Mammary microvascular endothelial cell (primary cell): ENCODE results near the gene FOSL1.

DNA sequence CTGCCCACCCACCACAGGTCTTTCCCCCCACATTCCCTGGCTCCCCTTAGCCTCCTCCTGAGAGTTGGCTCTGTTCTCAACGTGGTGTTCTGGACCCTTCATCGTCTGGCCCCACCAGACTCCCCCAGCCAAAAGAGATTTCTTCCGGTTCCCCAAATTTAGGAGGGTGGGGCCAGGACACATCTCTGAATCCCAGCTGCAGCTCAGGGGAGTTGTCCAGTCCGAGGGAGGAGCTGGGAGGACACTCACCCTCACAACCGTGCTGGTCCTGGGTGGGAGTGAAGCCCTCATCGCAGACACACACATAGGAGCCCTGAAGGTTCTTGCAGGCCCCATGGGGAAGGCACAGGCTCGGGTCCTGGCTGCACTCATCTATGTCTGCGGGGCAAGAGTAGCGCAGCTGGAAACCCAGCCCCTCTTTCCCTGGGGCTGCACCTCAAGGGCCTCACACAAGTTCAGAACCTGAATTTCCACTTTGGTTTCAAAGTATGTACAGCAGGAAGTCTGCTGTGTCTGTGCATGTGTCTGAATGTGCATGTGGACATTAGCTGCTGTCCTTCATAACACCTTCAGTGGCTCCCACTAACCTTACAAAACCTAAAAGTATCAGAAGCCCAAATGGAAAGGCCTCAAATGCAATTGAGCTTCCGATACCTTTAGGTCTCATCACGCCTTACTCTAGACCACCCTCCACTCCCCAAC is 16.6 kb downstream of the SCYL1 start:
- RAMPAGE, long total RNA, result no peak

- RAMPAGE, long total RNA, result no peak
Measured at GRCh38 chr11:65555423-65556245, 2.5 kb downstream of the LTBP3 start.

- RAMPAGE, long total RNA, result no peak
Measured at GRCh38 chr11:65559944-65560543, 1.9 kb upstream of the LTBP3 start.

GRCh38 chr11:65565775-65566426 is 4.4 kb upstream of the ZNRD2 start:
- RAMPAGE, long total RNA, result no peak

DNA sequence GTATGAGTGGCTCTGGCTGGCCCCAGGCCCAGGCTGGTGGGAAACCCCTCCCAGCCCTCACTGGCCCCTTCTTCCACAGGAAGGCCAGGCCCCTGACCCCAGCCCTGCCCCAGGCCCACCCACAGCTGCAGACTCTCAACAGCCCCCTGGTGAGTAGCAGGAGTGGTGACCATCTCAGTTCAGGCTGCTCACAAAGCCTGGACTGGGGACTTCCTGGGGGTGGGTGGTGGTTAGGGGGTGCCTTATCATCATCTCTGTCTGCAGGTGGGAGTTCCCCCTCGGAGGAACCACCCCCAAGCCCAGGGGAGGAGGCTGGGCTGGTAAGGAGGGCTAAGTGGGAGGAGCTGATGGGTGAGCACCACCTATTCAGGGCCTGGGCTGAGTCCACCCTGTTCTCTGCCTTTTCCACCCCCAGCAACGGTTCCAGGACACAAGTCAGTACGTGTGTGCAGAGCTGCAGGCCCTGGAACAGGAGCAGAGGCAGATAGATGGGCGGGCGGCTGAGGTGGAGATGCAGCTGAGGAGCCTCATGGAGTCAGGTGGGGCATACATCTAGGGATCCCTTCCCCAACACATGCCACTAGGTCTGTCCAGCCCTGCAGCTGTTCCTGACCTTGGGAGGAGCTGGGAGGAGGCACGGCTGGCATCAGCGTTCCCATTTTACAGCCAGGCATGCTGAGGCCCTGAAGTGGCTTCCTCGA is 5.8 kb downstream of the KCNK7 start:
- RAMPAGE, long total RNA, result no peak

DNA sequence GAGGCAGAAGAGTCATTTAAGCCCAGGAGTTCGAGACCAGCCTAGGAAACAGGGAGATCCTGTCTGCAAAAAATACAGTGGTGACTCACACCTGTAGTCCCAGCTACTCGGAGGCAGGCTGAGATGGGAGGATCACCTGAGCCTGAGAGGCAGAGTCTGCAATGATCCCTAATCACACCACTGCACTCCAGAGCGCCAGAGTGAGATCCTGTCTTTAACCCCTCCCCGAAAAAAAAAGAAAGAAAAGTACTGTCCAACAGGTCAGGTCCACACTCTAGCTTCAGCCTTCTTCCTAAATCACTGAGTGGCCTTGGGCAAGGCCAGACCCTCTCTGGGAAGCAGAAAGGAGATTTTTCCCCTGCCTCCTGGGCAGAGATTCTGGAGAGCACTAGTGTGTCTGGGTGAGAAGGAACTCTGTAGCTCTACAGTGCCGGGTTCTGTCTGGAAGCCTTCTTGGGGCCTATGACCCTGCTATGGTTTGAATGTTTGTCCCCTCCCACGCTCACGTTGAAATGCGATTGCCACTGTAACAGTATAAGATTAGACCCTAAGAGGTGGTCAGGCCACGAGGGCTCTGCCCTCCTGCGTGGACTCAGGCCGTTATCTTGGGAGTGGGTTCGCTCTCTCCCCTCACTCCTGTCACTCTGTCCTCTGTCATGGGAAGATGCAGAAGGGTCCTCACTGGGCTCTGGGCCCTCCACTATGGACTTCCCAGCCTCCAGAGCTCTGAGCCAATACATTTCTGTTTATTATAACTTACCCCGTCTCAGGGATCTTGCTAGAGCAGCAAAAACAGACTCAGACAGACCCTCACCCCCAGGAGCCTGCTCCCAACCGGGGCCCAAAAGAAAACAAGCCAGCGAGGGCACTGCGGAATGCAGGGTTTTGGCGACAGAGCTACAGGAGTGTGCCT is 3.6 kb downstream of the AP5B1 start:
- RAMPAGE, long total RNA, result no peak

- RAMPAGE, long total RNA, result no peak
Measured at GRCh38 chr11:65788847-65789511, 2.1 kb downstream of the OVOL1 start.

GRCh38 chr11:65813997-65815101 is 19.4 kb upstream of the SNX32 start:
- RAMPAGE, long total RNA, result no peak

- RAMPAGE, long total RNA, result no peak
Measured at GRCh38 chr11:65851592-65852605, 6.1 kb downstream of the CFL1 start.

- RAMPAGE, long total RNA, result no peak
Measured at GRCh38 chr11:65861214-65861595, 972 bp downstream of the MUS81 start.

- RAMPAGE, long total RNA, result no peak
Measured at GRCh38 chr11:65861727-65862807, 1.8 kb downstream of the MUS81 start.

GRCh38 chr11:65867387-65868180 is 5.0 kb downstream of the EFEMP2 start:
- RAMPAGE, long total RNA, result no peak

DNA sequence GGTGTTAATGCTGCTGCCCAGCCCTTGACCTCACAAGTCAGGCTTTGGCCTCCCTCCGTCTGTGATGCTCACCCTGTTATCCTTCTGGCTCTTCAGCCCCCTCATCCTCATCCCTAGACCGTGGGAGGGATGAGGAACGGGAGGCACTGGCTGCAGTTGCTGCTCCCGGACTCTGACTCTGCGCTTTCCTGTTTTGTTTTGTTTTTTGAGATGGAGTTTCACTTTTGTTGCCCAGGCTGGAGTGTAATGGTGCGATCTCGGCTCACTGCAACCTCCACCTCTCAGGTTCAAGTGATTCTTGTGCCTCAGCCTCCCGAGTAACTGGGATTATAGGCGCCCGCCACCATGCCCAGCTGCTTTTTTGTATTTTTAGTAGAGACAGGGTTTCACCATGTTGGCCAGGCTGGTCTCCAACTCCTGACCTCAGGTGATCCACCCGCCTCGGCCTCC is 1.3 kb upstream of the CTSW start:
- RAMPAGE, long total RNA, result no peak

- RAMPAGE, long total RNA, result no peak
Measured at GRCh38 chr11:65899042-65900051, 841 bp downstream of the FOSL1 start.

DNA sequence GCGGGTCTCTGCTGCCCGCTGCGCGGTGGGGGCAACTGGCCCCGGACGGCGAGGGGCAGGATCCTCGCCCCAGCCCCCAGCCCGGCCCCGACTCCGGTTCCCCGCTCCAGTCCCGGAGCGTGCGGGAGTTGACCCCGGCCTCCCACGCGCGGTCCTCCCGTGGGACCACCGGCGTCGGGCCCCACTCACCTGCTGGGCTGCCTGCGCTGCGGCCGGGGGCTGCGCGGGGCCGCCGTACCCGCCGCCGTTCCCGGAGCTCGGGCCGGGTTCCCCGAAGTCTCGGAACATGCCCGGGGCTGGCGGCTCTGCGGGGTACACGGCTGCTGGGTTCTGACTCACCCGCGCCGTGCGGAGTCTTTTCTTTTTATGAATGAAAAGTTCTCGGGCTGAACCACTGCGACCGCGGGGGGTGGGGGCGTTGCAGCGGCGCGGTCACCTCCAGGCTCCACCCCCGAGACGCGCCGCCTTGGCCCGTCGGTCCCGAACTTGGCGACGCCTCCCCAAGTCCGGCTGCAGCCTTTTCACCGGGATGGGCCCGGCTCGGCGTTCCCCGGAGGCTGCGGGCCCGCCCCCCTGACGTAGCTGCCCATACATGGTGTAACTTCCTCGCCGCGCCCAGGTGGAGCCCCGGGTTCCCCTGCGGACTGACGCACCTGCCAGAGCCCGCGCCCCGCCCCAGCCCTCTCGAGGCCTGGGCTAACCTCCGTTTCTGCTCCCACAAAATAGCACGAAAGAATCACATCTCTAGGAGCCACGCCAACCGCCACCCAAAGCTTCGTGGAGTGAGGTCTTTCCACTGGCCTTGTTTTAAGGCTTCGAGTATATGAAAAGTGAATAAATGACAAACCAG is at the start of gene FOSL1:
FOSL1 (minus strand) TSS at position 337 of the 850 bp plus-strand sequence.
- RAMPAGE, long total RNA, result no peak

DNA sequence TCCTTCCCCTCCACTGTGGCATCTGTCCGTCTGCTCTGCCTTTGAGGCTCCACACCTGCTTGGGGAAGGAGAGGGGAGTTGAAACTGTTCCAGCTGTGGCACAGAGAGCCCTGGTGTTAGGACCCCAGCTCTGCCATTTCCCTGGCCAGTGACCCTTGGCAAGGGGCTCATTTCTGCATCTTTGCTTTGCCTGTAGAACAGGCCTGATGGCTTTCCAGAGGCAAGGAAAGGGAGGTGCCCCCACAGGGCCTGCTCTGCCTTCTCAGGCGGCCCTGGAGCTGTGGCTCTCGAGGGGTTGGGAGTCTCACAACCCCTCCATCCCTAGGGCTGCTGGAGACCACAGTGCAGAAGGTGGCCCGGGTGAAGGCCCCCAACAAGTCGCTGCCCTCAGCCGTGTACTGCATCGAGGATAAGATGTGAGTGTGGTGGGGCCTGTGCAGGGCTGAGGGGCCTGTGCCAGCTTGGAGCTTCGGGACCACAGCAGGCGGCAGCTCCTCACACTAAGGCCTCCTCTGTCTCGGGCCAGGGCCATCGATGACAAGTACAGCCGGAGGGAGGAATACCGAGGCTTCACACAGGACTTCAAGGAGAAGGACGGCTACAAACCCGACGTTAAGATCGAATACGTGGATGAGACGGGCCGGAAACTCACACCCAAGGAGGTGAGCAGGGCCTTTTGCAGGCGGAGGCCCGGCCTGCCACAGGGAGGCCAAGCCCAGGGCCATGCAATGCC is 15.9 kb downstream of the SART1 start:
- RAMPAGE, long total RNA, result no peak

- RAMPAGE, long total RNA, result no peak
Measured at GRCh38 chr11:65982850-65983383, 19.0 kb downstream of the EIF1AD start.

DNA sequence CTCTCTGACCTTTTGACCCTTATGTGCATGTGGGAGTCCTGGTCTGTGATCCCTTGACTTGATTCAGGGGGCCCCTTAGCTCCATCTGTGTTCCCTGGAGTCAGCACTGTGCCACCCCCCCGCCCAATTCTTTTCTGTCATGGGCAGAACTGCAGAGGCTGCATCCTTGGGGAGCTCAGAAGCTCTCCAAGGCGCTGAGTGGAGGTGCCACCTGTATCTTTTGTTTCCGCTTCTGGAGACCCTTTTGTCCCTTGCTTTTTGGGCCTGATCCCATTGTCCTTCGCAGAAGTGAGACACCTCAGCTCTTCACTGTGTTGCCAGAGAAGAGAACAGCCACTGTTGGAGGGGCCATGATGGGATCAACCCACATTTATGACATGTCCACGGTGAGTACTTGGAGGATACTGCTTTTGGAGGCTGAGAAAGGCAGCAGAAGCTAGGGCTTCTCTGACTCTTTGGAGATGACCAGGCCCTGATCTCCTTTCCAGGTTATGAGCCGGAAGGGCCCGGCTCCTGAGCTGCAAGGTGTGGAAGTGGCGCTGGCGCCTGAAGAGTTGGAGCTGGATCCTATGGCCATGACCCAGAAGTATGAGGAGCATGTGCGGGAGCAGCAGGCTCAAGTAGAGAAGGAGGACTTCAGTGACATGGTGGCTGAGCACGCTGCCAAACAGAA is 2.3 kb upstream of the PACS1 start:
- RAMPAGE, long total RNA, result no peak

- RAMPAGE, long total RNA, result no peak
Measured at GRCh38 chr11:66100181-66101589, 30.6 kb downstream of the PACS1 start.

GRCh38 chr11:66115438-66116004 is 45.4 kb downstream of the PACS1 start:
- RAMPAGE, long total RNA, result no peak